Skeletal muscle cell (primary cell): ENCODE measurements around a stretch of chr6.

DNA sequence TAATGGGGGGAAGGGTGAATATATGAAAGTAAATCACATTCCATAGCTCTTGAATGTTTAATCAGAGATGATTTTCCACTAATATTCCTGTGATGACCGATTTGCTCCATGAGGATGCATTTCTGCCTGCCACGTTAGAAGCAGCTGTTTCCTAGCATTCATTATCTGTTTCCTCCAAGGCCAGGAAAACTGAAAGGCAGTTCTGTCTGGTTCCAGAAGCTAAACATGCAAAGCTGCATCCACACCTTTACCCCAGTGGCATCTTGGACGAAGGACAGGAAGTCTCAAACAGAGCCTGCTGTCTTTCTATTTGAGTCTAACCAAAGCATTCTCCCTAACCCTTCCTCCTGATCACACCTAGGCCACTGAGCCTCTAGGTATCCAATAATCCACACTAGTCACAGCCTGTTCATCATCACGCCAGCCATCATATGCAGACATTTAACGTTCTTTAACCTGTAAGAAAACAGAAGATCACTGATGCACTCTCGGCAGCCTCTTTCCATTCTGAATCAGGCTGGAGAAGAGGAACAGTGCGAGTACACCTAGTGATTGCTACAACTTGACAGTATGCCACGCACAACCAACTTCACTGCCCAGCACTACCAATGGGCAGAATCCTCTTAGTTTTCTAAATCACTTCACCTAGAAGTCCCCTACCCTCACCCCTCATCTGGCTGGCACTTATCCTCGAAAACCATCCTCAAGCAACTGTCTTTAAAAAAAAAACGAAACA is 27.5 kb downstream of the CNKSR3 start:
- RRBS, result no CpG with 5 or more reads among the region's 10 CpGs

GRCh38 chr6:154508281-154509158 is 2.0 kb downstream of the CNKSR3 start:
- RRBS, result no CpG with 5 or more reads among the region's 11 CpGs

DNA sequence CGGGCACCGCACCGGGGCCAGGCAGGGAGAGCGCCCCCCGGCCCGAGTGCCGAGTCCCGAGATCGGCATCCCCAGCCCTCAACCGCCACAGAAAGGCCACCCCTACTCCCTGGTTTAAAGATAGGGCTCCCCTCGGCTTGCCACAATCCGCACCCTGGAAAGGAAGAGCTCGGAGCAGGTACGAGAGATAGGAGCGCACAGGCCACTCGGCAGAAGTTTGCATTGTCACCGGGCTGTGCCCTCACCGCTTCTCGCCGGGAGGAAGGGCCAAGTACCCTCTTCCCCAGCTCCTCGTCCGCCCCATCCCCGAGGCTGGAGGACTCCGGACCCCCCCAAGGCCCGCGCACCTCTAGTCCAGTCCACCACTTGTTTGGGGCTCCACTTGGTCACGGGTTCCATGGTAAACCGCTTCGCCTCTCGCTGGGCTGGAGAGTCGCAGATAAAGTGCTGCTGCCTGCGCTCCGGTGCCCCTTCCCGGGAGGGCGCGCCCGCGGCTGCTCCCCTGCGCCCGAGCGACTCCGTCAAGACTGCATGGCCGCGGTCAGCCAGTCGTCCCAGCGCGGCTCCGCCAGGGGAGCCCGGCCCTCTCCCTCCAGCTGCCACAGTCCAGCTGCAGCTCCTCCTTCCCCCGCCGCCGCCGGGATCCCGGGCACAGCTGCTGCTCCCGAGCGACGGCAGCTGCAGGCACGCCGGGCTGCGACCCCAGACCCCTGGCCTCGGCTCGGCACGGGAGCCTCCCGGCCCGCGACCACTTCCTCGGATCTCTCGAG is 584 bp downstream of the CNKSR3 start:
- RRBS, result under 1% methylated on average over 25 of the region's 68 CpGs

- RRBS, result no CpG with 5 or more reads among the region's 8 CpGs
Measured at GRCh38 chr6:154996798-154997463, 1.8 kb downstream of the TIAM2 start.

GRCh38 chr6:155185576-155186029 is 78.2 kb upstream of the CLDN20 start:
- RRBS, result no CpG with 5 or more reads among the region's 8 CpGs

GRCh38 chr6:155228544-155228999 is 35.2 kb upstream of the CLDN20 start:
- RRBS, result no CpG with 5 or more reads among the region's 8 CpGs

GRCh38 chr6:155363885-155364223 is 49.6 kb upstream of the TFB1M start:
- RRBS, result no CpG with 5 or more reads among the region's 6 CpGs

DNA sequence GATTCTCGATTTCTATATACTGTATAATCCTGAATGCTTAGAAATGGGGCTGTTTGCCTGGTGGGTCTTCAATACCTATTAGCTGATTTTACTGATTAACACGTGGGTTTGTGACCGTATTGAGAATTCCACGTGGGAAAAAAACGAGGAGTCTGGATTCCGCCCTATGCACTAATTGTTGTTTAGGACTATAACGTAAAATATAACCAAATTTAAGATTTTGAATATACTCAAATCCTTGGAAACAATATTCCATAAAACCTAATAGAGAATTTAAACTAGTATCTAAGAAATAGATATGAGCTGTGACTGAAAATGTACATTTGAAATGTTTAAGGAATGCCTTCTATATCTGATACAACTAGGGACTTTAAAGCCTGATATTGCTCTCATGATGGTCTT is 93.5 kb upstream of the NOX3 start:
- RRBS, result no CpG with 5 or more reads among the region's 7 CpGs

DNA sequence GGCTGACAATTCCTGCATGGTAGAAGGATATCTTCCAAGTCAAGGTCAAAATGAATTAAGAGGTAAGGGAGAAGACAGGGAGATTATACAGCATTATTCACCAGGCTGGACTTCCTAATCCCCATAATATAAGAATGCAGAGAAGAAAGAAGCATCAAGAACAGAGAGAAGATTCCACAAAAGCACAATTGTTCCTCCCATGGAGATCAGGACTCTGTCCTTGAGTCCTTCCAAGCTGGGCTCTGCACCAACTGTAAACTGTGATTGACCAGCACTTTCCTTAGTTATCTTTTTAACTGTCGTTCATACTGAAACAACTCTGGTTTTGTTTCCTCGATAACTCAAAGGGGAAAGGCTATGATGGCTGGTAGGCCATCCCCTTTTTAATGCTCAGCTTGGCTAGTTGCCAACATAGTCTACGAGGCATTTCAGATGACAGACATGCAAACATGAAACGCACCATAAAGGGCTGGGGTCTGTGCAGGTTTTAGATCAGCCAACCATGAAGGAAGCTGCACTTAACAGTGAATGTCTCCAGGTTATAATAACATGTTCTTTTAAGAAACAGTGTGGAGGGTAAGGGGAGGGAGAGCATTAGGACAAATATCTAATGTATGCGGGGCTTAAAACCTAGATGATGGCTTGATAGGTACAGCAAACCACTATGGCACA is 497.1 kb upstream of the ARID1B start:
- RRBS, result no CpG with 5 or more reads among the region's 5 CpGs

- RRBS, result 1% methylated on average over 11 of the region's 127 CpGs
Measured at GRCh38 chr6:156779098-156780283, 2.3 kb downstream of the ARID1B start.

- RRBS, result 10% methylated on average over 2 of the region's 5 CpGs
Measured at GRCh38 chr6:156848551-156849080, 71.4 kb downstream of the ARID1B start.

- RRBS, result no CpG with 5 or more reads among the region's 6 CpGs
Measured at GRCh38 chr6:156955664-156956301, 178.6 kb downstream of the ARID1B start.

- RRBS, result no CpG with 5 or more reads among the region's 8 CpGs
Measured at GRCh38 chr6:156977763-156978457, 200.7 kb downstream of the ARID1B start.

- RRBS, result no CpG with 5 or more reads among the region's 7 CpGs
Measured at GRCh38 chr6:156982705-156983314, 205.6 kb downstream of the ARID1B start.

- RRBS, result no CpG with 5 or more reads among the region's 4 CpGs
Measured at GRCh38 chr6:157002864-157003536, 225.8 kb downstream of the ARID1B start.

DNA sequence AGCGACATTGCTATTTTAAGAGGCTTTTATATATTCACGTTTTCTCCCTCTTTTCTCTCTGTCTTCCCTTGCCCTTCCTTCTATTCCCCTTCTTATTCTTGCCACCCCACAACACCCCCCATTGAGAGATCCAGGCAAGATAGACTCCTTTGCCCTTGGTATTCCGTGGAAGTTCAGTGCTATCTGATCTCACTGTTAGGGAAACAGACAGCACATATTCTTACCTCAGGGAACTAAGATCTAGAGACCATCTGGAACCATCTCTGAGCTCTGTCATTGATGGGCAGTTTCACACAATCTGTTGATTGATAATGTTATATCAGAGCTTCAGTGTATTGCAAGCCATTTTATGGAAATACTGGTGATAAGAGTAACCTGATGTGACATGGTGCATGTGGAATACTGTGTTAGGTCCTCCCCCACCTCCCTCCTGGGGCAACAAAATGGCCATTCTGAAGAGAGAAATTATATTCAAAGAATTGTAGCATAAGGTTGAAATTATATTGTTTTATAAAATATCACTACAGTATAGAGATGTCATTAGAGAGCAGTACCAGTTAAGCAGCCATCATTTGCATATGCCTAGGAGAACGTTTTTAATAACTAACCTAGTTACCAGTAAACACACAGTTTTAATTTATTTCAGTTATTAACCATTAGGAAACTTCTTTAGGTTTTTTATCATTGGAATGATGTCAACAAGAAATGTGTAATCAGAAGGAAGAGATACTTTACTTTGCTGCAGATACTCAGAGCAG is 228.9 kb downstream of the ARID1B start:
- RRBS, result no CpG with 5 or more reads among the region's 4 CpGs

GRCh38 chr6:157008750-157009653 is 231.8 kb downstream of the ARID1B start:
- RRBS, result no CpG with 5 or more reads among the region's 10 CpGs

DNA sequence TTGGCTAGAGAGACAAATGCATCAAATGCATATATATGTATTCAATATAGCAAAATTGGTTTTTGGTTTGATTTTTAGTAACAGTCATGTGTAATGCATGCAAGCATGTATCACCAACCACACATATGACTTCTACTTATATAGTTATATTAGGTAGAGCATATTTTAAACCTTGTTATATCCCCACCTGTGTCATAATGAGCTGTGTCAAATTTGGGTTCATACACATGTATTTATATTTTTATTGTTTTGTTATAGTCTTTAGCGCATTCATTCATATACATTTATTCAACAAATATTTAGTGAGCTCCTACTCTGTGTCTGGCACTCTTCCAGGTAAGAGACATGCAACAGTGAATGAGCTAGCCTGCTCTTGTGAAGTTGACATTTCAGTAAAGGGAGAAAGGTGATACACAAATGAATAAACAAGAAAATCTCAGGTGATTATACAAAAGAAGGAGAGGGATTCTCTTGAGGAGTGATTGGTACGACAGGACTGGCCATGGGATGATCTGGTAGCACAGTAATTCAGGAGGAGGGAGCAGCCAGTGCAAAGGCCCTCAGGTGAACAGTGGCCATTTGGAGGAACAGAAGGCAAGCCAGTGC is 252.1 kb downstream of the ARID1B start:
- RRBS, result no CpG with 5 or more reads among the region's 2 CpGs

DNA sequence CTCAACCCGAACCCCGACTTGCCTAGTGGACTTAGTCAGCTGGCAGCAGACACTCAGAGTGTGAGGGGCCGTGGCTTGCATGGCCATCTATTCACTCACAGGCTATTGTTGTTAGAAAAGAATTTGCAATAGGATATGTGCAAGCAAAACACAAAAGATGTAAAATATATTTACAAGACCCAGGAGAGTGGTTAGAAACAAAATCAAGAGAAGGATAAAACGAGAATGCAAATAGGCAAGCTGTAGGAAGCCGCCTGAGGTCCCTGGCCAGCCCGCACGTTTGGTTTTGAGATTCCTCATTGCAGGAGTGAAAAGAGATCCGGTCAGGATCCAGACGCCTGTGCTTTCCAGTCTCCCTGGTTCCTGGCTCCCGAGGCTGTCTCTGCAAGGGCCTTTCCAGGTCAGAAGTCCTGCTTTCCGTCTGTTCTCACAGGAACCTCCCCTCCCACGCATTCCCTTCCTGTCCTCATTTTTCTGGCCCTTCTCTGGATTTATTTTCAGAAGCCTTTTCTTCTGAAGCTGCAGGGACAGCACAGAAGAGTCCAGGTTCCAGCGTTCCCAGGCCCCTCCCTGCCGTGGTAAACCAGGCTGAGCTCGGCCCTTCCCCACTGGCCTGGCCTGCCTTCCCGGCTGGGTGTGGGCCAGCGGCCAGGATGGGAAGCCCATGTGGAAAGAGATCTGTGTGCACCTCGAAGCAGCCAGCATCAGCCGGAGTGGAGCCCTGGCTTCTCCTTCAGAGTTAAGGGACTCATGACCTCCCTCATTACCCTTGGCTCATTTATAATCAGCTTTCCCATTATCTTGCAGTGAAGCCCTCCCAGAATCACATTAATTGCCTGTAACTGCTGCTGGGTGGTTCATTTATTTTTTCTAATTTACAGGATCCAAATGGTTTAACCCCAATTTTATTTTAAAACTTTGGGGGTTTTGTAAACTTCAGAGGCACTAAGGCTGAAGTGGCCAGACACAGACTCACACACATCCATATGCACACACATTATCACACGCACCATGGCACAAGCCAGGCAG is 53.9 kb downstream of the TMEM242 start:
- RRBS, result 23% methylated on average over 4 of the region's 20 CpGs

GRCh38 chr6:157274987-157275615 is 48.2 kb downstream of the TMEM242 start:
- RRBS, result under 1% methylated on average over 28 of the region's 46 CpGs